ENCODE data around the genes NLGN4Y, RBMY1D, RBMY1J, DAZ3 and CDY1.

- RRBS = no CpG with 5 or more reads among the region's 7 CpGs
Observed at GRCh38 chrY:2867950-2868556, 26.7 kb downstream of the RPS4Y1 start.

DNA sequence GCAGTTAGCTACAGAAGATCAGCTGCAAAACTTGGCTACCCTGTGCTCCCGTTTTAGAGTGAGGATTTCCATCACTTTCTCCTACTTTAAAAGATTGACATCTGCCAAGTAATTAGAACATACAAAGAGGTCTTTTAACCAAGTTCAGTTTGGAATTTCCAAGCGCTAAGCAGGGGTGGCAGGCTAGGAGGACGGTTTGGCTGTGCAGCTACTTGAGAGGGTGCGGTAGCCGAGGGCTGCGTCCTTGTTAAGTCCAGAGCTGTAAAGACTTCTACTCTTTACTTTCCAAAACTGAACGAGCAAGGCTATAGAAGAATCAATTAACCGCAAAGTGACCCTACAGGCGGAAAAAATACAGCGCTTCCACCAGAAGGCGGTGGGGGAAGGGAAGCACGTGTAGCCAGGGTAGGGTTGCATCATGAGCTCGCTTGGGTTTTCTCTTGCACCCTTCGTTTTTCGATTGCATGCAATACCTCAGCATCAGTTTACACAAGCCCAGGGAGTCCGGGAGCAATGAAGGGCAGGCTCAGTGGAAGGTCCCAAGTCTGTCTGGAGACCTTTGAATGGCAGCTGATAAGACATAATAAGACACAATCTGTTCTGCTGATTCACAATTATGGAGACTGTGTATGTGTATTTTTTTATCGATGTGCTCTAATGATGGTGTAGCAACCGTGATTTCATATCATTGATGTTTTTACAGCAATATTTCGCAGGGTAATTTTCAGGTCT lies 1.4 kb upstream of the TBL1Y start:
- RRBS = no CpG with 5 or more reads among the region's 19 CpGs

DNA sequence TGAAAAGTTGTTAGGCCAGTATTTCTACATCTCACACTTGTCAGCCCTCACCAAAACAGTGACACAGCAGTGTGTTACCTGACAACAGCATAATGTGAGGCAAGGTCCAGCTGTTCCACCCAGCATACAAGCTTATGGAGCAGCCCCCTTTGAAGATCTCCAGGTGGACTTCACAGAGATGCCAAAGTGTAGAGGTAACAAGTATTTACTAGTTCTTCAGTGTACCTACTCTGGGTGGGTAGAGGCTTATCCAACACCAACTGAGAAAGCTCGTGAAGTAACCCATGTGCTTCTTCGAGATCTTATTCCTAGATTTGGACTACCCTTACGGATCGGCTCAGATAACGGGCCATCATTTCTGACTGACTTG lies 469.4 kb upstream of the TSPY4 start:
- RRBS = no CpG with 5 or more reads among the region's 5 CpGs

DNA sequence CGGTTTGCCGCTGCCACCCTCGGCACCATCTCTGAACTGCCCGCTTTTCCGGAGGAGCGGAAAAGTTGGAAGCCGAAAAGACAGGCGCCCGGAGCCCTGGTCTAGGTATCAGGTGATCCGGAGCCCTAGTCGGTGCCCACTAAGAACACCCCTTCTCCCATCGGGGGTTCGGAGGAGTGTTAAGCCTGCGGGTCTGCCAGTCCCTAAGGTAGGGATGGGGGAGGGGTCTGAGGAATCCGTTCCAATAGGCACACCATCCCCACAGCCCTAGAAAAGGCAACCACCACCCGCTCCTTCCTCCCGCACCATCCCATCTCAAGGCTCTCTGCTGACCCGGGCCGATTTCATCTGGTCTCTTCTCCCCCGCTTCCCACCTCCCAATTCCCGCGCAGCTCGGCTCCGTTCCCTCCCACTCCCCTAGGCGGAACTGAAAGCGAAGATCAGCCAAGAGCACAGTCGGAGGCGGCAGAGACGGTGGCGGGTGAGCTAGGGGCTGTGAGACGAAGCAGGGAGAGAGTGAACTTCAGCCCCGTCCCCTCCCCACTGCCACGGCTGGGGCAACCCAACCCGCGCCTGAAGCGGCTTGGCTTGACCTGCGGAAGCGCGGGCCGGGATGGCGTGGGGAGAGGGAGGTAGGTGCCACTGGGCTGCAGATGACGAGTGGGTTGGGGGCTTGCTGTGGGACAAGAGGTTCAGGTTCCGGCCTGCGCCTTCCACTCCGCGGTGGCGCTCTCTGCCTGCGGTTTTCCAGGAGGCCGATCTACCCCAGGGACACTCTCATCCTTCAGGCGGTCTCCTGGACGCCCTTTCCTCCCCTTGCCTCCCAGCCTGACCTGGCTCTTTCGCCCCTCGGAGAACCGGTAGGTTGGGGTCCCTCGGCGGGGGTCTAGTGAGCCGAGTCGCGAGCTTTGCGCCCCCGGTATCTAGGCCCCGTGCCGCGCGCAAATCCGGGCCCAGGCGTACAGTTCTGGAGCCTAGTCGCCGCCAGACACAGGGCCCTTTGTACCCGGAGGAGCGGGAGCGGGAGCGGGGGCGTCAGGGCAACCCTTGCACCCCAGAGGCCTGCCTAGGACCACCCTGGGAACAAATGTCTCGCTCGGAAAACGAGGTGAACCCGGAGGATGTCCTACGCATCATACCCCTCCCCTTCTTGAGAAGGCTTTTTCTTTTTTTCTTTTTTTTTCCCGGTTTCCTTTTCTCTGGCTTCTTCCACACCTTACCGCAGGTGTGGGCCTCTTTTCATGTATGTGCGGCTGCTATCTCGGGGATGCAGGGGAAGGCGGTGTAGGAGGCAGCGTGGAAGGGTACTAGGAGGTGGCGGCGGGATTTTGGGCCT lies at the start of gene NLGN4Y:
NLGN4Y (plus strand) TSS at position 453 of the 1,336 bp plus-strand sequence.
- RRBS = 85% methylated on average over 23 of the region's 87 CpGs

GRCh38 chrY:17342351-17342756 lies 537.7 kb downstream of the CDY2B start:
- RRBS = no CpG with 5 or more reads among the region's 3 CpGs

DNA sequence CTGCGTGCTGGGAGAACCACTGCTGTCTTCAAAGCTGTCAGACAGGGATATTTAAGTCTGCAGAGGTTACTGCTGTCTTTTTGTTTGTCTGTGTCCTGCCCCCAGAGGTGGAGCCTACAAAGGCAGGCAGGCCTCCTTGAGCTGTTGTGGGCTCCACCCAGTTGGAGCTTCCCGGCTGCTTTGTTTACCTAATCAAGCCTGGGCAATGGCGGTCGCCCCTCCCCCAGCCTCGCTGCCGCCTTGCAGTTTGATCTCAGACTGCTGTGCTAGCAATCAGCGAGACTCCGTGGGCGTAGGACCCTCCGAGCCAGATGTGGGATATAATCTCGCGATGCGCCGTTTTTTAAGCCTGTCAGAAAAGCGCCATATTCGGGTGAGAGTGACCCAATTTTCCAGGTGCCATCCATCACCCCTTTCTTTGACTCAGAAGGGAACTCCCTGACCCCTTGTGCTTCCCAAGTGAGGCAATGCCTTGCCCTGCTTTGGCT lies 365.8 kb downstream of the KDM5D start:
- RRBS = no CpG with 5 or more reads among the region's 16 CpGs

GRCh38 chrY:21894245-21894833 lies at the start of gene RBMY1D:
Gene RBMY1D (minus strand): TSS chrY:21894526.
- RRBS = no CpG with 5 or more reads among the region's 33 CpGs

DNA sequence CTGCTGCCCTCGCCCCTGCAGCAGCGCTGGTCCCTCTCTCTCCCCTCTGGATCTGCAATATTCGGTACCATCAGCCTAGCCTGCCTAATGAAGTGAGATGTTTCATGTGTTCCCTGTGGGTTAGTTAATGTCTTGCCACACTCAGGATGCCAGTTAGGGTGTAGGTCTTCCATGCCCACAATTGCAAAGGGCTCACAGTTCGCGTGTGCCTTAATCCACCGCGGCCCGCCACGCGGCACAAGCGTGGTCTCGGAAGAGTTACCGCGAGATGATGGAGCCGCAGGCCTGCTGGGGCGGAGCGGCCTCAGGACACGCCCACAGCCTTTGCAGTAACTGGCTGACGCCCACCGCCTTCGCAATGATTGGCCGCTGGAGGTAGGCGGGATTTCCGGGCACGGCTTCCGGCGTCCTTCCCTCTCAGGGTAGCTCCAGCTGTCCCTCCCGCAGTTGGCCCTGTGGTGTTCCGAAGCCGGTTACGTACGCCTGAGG lies at the start of gene RBMY1J:
RBMY1J (plus strand) TSS at position 359 of the 489 bp plus-strand sequence.
- RRBS = no CpG with 5 or more reads among the region's 32 CpGs

DNA sequence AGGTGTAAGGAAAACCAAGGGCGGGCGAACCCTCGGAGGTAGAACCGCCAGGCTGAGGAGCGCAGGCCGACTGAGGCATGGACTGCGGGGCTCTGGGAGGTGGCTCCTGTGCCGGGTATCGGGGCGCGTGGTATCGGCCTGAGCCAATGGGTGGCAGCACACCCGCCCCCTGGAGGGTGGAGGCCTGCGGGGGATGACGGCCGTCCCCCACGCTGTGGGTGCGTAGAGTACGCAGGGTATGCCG lies at the start of gene DAZ3:
DAZ3 (minus strand) TSS at position 72 of the 244 bp plus-strand sequence.
- RRBS = no CpG with 5 or more reads among the region's 20 CpGs

GRCh38 chrY:25621765-25622405 lies at the start of gene CDY1:
Gene CDY1 (plus strand): TSS chrY:25622117.
- RRBS = no CpG with 5 or more reads among the region's 5 CpGs

GRCh38 chrY:26400725-26401051 lies 778.8 kb downstream of the CDY1 start:
- RRBS = no CpG with 5 or more reads among the region's 2 CpGs